Lung (tissue), 4 donors: ENCODE measurements around a stretch of chr1.

DNA sequence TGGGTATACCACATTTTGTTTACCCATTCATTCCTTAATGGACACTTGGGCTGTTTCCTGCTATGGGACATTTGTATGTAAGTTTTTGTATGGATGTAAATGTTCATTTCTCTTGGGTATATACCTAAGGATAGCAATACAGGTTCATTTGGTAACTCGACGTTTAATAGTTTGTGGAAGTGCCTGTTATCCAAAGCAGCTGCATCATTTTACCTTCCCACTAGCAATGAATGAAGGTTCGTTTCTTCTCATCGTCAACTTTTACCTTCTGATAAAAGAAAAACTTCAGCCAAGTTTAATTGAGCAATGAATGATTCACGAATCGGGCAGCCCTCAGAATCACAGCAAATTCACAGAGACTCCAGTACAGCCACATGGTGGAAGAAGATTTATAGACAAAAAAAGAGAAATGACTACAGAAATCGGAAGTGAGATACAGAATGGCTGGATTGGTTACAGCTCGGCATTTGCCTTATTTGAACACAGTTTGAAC, 15.0 kb downstream of the AK4 start:
- PRO-cap = no peak
- RAMPAGE, long total RNA = no peak
- RRBS = no CpG with 5 or more reads among the region's 8 CpGs

GRCh38 chr1:65254744-65255831, 54.3 kb upstream of the DNAJC6 start:
- PRO-cap = no peak
- RAMPAGE, long total RNA = no peak
- RRBS = 1% methylated on average over 9 of the region's 49 CpGs

GRCh38 chr1:65415760-65416307, 4.6 kb upstream of the LEPR start:
- PRO-cap = no peak
- RAMPAGE, long total RNA = no peak
- RRBS = no CpG with 5 or more reads among the region's 2 CpGs

- PRO-cap = unidirectional peak, minus-strand start at chr1:65420165
- RAMPAGE, long total RNA = no peak
- RRBS = no CpG with 5 or more reads among the region's 30 CpGs
Measured at GRCh38 chr1:65419570-65420320, 723 bp upstream of the LEPR start.

- PRO-cap = no peak
- RAMPAGE, long total RNA = no peak
- RRBS = no CpG with 5 or more reads among the region's 1 CpG
Measured at GRCh38 chr1:65432441-65432908, 12.0 kb downstream of the LEPR start.

- PRO-cap = no peak
- RAMPAGE, long total RNA = no peak
- RRBS = no CpG with 5 or more reads among the region's 9 CpGs
Measured at GRCh38 chr1:65467434-65468056, 47.1 kb downstream of the LEPR start.

DNA sequence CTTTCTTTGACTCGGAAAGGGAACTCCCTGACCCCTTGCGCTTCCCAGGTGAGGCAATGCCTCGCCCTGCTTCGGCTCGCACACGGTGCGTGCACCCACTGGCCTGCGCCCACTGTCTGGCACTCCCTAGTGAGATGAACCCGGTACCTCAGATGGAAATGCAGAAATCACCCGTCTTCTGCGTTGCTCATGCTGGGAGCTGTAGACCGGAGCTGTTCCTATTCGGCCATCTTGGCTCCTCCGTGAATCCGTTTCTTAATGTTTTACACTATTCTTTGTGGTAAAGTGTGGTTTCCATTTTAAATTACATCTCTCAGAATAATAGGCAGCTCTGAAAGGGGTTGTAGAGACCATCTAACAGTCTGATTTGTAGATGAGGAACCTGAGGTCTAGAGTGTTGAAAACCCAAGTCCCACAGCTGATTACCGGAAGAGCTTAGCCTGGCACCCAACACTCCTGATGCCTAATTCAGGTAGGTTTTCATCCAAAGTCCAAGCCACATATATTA, 143.9 kb downstream of the LEPR start:
- PRO-cap = no peak
- RAMPAGE, long total RNA = no peak
- RRBS = no CpG with 5 or more reads among the region's 16 CpGs

DNA sequence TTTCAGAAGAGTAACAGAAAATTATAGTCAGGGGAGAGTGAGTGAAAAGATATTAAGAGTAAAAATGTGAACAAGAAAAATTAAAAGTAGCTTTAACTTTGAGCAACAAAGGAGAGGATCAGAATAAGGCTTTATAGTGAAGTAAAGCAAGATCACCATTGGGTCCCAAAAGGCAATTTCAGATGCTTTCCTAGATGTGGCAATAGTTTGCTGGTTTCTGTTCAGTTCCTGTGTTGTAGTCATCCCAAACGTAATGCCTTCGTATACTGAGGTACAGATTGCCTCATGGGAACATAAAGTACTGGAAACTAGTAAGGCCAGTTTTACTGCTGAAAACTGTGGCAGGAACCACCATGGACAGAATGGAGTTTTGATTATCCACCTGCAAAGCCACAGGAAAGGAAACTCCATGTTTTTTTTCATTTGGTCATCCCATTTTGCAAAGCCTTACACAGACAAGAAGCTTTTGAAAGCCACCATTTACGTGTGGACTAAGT, 283.5 kb upstream of the SGIP1 start:
- PRO-cap = no peak
- RAMPAGE, long total RNA = no peak
- RRBS = no CpG with 5 or more reads among the region's 3 CpGs

- PRO-cap = no peak
- RAMPAGE, long total RNA = no peak
- RRBS = no CpG with 5 or more reads among the region's 8 CpGs
Measured at GRCh38 chr1:66271825-66272575, 262.0 kb upstream of the SGIP1 start.

- PRO-cap = no peak
- RAMPAGE, long total RNA = no peak
- RRBS = no CpG with 5 or more reads among the region's 10 CpGs
Measured at GRCh38 chr1:66372170-66373156, 161.5 kb upstream of the SGIP1 start.

DNA sequence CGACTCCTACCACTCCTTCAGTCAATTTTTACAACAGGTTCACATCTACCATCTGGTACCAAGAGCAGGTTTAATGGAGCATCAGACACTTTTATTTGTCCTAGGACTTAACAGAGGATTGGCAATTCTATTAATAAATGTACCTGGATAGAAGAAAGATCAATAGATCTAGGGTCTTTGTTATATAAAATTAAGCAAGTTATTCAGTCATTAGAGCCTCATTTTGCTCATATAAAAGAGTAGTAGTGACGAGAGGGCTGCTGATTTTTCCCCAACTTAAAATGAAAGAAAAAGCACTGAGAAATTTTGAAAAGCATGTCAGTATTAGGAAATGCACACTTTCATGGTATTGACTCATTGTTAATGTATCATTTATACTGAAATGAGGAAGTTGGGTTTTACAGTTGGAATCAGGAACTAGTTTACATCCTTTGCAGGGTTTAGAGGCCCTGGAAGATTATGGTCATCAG, 95.1 kb upstream of the SGIP1 start:
- PRO-cap = no peak
- RAMPAGE, long total RNA = no peak
- RRBS = no CpG with 5 or more reads among the region's 2 CpGs

DNA sequence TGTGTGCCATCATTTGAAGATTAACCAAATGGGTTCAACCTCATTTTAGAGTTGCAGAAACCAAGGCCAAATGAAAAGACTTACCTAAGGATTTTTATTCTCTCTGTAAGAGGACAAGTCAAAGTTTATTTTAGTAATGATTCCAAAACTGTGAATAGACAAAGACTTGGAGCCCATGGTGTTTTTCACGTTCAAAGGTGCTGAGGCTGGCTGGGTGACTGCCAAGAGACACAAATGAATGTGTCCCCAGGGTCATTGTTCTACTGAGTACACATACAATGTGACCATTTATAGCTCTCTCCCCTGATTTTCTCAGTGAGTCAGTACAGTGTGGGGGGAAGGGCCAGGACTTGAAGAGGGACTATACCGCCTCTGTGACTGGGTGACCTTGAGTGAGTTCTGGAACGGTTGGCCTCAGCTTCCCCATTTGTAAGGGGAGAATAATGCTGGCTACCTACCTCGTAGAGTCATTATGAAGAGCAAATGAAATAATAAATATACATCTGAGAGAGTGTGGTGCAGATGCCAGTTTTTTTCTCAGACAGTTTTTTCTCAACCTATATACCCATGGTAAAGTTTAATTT, 9.5 kb downstream of the SGIP1 start:
- PRO-cap = no peak
- RAMPAGE, long total RNA = no peak
- RRBS = no CpG with 5 or more reads among the region's 4 CpGs

DNA sequence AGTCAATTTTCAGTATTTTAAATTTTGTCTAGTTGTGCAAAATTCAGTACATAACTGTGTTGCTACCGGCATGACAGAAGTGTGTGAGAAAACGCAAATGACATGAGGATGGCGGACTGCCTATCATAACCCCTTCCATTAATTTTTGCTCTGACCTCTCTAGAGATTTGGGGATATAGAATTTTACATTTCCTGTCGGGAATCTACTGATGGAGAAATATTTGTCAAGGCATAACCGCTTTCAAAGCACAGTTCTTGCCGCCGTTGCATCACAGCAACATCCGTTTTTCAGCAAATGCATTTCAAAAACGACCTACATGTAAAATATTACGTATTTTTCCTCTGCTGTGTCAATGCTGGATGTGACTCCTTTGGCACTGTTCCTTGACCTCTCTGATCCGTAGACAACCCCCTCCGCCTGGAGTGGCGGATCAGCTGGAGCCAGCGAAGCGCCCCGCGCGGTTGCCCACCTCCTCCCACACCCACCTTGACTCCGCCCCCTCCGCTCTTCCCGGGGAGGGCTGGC, 4.9 kb downstream of the MIER1 start:
- PRO-cap = bidirectional peak, plus-strand start outside the sequence, minus-strand start at position 489 of the sequence
- RAMPAGE, long total RNA = no peak
- RRBS = 2% methylated on average over 1 of the region's 21 CpGs

DNA sequence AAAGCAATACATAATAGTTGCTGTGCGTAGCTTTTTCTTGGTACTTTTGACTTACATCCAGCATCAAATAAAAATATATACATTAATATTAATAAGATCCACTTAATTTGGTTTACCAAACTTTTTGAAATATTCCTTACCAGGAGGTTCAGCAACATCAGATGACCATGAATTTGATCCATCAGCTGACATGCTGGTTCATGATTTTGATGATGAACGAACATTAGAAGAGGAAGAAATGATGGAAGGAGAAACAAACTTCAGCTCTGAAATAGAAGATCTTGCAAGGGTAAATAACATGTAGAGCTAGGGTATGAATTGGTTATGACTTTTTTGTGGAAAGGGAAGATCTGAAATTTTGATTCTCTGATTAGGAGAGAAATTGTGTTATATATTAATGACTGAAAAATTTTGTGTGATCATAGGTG, 21.2 kb downstream of the MIER1 start:
- PRO-cap = no peak
- RAMPAGE, long total RNA = no peak
- RRBS = no CpG with 5 or more reads among the region's 2 CpGs

DNA sequence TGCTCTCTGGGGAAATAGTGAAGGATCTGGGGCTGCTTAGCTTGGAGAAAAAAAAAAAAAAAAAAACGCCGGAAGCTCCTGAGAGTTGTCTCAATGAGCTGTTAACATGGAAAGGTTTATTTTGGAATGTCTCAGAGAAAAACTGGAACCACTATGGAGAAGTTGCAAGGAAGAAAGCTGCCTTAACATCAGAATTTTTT, 49.5 kb upstream of the SERBP1 start:
- PRO-cap = no peak
- RAMPAGE, long total RNA = no peak
- RRBS = no CpG with 5 or more reads among the region's 2 CpGs

GRCh38 chr1:67513885-67514073, 83.6 kb upstream of the SERBP1 start:
- PRO-cap = no peak
- RAMPAGE, long total RNA = no peak
- RRBS = no CpG with 5 or more reads among the region's 3 CpGs

DNA sequence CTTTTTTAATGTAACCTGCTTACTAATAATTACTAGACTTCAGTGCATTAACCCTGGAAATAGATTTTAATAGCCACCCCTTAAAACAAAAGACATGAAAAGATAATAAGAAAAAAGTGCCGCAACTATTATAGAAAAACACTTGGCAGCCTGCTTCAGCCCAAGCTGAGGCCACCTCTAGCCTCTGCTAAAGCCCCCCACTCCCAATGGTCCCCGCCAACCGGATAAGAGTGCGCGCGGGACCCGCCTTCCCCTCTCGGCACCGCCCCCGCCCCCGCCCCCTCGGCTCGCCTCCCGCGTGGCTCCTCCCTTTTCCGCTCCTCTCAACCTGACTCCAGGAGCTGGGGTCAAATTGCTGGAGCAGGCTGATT, 283 bp upstream of the GADD45A start:
- PRO-cap = no peak
- RAMPAGE, long total RNA = no peak
- RRBS = no CpG with 5 or more reads among the region's 16 CpGs

DNA sequence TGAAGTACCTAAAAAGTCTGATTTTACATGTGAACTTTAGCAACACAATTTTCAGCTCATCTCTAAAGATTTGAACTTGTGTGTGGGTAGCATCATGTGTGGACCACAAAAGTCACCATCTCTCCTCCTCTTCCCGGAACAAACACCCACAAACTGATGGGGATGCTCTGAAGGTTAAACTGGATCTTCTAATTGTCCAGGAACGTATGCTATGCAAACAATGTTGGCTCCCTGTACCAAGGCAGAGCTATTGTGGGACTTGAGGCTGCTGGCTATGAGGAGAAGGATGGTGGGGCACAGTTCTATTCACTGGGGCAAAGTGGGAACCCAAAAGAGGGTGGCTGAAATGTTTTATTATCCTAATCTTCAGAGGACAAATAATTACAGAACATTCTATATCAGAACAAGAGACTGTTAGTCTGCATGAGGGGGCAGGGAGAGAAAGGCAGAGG, 62.7 kb downstream of the GADD45A start:
- PRO-cap = no peak
- RAMPAGE, long total RNA = no peak
- RRBS = no CpG with 5 or more reads among the region's 2 CpGs

GRCh38 chr1:67818895-67819471, 14.3 kb downstream of the GNG12 start:
- PRO-cap = no peak
- RAMPAGE, long total RNA = no peak
- RRBS = no CpG with 5 or more reads among the region's 7 CpGs

DNA sequence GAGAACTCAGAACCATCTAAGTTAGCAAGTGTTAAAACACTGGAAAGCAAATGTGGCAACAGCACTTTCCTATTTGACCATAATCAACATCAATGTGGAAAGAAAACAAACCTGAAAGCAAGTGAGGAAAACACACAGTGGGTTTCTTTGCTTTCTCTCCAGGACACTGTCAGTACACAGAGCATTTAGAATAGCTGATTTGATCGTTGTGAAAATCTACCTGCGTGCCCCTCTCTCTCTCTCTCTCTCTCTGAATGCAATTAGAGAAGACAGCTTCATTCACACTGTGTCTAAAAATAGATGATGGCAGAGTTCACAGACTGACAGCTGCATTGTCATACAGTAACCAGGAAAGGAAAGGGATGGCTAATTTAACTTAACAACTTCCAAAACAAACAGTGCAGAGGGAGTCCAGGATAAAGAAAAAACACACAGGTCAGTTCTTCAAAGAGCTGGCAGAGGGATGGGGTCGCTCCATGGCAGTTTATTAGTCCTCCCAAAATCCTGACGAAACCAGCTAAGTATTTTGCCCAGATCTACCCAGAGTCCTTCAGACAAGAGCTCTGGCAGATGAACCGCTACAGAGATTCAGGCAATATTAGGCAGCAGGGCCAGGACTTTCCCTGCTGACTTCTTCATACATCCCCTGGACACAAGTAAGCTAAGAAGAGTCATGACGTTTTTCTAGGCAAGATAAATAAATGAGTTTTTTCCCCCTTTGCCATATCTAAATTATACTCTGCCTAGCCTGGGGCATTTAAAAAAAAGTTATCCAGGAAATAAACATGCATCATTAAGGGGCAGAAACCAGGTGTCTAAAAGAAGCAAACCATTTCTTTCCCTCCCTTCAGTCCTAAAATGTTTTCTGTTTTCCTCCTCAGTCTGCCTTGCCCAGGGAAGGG, 58.9 kb downstream of the WLS start:
- PRO-cap = no peak
- RAMPAGE, long total RNA = no peak
- RRBS = no CpG with 5 or more reads among the region's 6 CpGs